Non-pigmented ciliary epithelial cell (primary cell): ENCODE results near the gene DDX47.

- RRBS = no CpG with 5 or more reads among the region's 5 CpGs
Observed at GRCh38 chr12:12704648-12705139, 8.7 kb upstream of the GPR19 start.

- RRBS = 1% methylated on average over 34 of the region's 102 CpGs
Observed at GRCh38 chr12:12725155-12726137, 8.3 kb downstream of the CDKN1B start.

GRCh38 chr12:12791567-12792349 lies 6.3 kb downstream of the APOLD1 start:
- RRBS = no CpG with 5 or more reads among the region's 7 CpGs

- RRBS = no CpG with 5 or more reads among the region's 14 CpGs
Observed at GRCh38 chr12:12803734-12804648, 9.2 kb upstream of the DDX47 start.

GRCh38 chr12:12813067-12813614 lies at the start of gene DDX47:
DDX47 (plus strand) TSS chr12:12813346.
- RRBS = 1% methylated on average over 12 of the region's 33 CpGs

GRCh38 chr12:12836713-12837550 lies 23.8 kb downstream of the DDX47 start:
- RRBS = no CpG with 5 or more reads among the region's 11 CpGs

DNA sequence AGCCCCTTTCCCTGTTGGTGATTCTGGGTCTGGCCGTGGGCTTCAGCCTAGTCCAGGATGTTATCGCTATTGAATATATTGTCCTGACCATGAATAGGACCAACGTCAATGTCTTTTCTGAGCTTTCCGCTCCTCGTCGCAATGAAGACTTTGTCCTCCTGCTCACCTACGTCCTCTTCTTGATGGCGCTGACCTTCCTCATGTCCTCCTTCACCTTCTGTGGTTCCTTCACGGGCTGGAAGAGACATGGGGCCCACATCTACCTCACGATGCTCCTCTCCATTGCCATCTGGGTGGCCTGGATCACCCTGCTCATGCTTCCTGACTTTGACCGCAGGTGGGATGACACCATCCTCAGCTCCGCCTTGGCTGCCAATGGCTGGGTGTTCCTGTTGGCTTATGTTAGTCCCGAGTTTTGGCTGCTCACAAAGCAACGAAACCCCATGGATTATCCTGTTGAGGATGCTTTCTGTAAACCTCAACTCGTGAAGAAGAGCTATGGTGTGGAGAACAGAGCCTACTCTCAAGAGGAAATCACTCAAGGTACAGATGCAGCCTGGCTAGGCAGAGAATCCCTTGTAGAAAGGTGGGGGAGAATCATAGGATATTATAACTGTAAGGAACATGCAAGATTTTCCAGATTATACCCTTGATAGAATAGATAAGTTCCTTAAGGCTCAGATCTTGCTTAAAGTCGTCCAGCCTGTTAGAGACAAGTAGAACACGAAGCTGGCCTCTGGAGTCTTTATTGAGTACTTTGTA lies 17.4 kb downstream of the GPRC5A start:
- RRBS = no CpG with 5 or more reads among the region's 17 CpGs

DNA sequence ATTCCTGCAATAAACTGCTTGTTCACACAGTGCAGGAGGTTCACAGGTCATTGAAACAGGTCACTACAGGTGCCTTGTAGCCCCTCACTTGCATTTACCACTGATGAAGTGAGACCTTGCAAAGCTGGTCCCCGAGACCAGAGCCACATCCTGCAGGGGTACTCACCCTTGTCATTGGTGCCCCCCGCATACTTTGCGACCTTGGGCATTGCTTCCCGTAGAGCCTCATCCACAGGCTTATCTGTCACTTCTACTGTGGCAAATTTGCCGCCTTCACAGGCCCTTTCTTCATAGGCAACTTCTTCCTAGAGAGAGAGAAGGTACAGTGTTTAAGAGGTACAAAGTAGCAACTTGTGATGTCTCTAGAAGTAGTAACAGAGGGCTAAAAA lies 11.0 kb downstream of the HEBP1 start:
- RRBS = no CpG with 5 or more reads among the region's 5 CpGs

DNA sequence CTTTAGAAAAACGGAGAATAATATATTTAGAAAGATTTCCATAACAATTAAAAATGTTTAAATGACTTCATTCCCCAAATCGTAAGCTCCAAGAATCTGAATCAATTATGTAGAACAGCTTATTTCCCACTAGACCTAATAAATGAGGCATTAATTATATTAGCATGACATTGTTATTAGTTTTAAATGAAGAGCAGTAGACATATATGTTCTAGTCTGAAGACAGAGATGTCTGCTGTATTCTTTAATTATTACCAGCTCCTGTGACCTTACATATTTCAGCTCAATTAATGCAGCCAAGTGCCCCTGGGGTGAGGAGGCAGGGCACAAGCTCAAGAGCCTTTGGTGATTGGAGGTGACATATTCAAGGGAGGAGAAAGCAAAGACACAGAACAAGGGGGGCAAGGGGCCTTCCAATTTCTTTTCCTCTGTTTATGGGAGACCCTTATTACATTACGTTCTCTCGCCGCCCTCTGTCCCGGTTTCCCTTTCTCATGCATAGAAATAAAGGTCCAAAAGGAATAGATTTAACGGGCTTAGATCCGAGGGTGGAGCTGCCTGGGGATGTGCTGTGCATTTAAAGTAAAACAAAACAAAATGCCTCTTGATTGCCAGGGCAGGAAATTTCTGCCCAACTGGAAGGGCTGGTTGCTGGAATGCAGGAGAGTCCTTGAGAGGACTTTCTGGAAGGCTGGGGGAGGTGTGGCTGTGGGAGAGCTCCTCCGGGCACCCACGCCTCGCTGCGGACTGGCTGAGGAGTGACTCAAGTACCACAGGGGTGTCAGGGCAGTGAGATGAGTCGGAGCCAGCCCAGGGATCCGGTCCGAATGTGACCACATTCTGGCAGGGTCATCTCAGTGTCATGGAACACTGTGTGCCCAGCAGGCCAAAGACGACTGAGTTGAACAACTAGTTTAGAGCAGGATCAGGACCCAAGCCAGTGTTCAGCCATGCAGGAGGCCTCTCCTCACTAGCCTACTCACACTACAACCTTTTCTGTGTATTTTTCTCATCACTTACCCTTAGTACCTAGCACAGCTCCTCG lies 32.0 kb upstream of the GSG1 start:
- RRBS = under 1% methylated on average over 6 of the region's 17 CpGs

- RRBS = no CpG with 5 or more reads among the region's 17 CpGs
Observed at GRCh38 chr12:13172697-13174045, 23.4 kb upstream of the EMP1 start.

- RRBS = no CpG with 5 or more reads among the region's 10 CpGs
Observed at GRCh38 chr12:13197765-13198716, 1.5 kb downstream of the EMP1 start.

GRCh38 chr12:13222221-13222753 lies 25.8 kb downstream of the EMP1 start:
- RRBS = no CpG with 5 or more reads among the region's 4 CpGs

- RRBS = no CpG with 5 or more reads among the region's 2 CpGs
Observed at GRCh38 chr12:13441012-13441259, 244.4 kb downstream of the EMP1 start.

DNA sequence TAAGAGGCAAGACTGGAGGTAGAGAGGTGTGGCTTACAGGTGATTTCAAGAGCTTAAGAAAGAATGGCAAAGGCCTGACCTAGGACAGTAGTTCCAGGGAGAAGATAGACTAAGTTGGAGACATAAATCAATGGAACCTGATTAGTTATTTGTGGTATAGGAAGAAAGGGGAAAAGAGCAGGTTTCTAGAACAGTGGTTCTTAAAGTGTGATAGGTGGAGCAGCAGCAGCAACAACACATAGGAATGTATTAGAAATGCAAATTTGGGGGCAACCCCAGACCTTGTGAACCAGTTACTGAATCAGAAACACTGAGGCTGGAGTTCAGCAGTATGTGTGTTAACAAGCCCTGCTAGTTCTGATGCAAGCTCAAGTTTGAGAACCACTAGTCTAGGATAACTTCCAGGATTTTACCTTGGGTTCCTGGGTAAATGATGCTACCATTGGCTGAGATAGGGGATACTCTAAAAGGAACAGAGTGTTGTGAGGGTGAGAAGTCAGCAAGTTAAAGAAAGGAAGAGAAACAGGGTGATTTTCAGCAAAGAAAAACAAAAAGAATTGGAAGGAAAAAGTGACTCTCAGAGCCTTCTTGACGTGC lies 308.7 kb downstream of the EMP1 start:
- RRBS = no CpG with 5 or more reads among the region's 1 CpG

DNA sequence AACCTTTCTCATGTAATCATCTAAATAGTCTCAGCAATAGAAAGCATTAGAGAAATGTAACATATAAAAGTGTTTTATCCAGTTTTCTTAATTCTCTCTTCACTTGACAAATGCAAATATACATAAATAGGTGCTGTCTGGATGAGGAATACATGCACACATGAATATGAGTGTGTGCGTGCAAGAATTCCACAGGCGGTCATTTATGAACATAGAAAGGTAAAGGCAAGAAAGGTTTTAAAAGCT lies 237.2 kb downstream of the GRIN2B start:
- RRBS = no CpG with 5 or more reads among the region's 2 CpGs

DNA sequence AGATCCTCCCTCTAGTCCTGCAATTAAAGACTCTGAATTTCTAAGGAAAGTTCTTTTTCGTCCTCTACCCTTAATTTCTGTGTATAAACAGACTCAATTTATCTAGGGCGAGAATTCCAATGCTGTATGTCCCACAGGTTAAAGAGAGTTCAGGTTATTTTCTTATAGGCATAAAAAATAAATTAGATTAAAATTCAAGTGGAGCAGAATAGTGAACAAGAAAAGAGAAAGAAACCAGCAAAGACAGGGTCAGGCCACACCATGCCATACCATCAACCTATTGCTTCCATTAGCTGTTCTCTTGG lies 24.6 kb downstream of the GRIN2B start:
- RRBS = no CpG with 5 or more reads among the region's 2 CpGs

DNA sequence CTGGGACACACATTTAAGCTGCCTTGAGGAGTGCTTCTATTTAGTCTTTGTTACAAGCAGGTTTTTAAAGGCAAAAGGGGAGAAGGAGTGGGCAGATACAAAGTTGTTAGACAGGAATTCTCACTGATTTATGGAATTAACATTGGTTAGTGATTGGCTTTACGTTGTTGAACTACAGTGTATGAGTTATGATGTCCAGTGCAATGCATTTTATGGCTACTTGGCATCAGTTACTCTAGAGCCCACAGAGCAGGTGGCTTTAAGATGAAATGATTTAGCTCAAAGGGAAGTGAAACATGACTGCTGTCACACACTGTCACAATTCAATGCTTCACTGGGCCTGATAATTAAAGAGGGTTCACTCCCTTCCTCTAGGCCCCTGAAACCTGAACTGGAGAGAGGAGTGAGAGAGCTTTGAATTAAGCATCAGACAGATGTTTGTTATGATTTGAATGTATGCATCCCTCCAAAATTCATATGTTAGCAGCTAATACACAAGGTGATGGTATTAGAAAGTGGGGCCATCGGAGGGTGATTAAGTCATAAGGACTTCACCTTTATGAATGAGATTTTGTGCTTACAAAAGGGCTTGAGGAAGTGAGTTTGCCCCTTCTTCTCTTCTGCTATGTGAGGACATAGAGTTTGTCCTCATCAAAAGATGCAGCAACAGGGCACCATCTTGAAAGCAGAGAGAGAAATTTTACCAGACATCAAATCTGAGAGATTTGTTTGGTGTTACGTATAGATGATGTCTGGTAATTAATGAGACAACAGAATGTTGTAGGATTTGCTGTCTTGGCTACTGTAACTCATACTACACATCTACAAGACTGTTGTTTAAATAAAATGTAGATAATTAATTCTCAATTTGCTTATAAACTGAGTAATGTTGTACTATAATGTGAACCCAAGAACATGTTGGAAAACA lies 175.9 kb upstream of the GRIN2B start:
- RRBS = no CpG with 5 or more reads among the region's 3 CpGs

DNA sequence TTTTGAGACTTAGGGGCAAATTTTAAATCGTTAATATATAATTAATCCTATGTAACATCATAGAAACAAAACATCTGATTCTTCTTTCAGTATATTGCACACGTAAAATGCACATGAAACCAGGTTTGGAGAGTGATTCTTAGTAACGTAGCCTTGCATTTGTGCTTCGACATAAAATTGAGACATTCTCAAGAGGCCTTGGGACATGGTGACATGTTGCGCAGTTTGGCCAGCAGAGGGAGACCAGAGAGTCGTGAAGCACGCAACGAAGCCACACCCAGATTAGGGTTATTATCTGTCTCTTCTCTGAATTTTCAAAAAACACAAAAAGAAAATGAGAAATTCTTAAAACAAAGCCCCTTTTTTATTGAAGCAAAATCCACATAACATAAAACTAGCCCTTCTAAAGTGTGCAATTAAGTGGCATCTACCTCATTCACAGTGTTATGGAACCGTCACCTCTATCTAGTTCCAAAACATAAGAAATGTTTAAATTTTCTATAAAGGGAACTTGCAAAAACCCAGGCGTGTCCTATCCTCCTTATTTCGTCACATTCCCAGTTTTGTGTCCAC lies 108.9 kb upstream of the ATF7IP start:
- RRBS = no CpG with 5 or more reads among the region's 11 CpGs

DNA sequence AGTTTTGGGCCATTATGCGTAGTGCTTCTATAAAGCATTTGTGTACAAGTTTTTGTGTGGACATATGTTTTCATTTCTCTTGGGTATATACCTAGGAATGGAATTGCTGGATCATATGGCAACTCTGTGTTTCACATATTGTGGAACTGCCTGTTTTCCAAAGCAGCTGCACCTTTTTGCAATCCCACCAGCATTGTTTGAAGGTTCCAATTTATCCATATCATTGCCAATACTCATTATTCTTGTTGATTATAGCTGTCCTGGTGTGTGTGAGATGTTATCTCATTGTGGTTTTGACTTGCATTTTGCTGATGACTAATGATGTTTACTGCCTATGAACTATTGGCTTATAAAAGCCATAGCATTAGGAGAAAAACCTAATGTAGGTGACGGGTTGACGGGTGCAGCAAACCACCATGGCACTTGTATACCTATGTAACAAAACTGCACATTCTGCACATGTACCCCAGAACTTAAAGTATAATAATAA lies 45.6 kb downstream of the ATF7IP start:
- RRBS = no CpG with 5 or more reads among the region's 3 CpGs

DNA sequence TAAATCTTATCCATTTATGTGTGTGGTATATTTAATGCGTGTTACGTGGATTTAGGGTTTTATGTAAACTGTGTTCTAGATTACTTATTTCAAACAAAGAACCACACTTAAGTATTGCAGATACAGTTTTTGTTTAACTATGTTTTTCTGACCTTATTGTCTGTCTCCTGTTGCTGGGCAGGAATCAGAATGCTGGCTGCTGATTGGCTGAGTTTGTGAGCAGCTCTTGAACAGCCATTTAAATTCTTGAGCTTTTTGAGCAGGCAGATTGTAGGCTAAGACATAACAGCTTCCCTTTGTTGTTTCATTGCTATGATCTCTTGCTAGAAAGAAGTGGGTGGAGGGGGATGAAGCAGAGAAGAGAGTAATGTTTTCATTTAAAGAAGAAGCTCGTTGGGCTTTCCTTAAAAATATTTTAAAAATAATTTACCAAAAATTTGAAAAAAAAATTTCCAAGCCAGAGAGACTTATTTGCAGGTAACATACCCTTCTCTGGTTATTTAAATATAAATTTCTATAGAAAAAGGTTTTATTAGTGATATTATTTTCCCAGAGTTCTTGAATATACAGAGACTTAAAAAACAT lies 52.3 kb downstream of the ATF7IP start:
- RRBS = no CpG with 5 or more reads among the region's 3 CpGs